Islet of Langerhans (tissue), 1 donor: Measurements from ENCODE around the genes XKR7 and TM9SF4.

- RRBS = no CpG with 5 or more reads among the region's 5 CpGs
Measured at GRCh38 chr20:25324398-25324867, 66.2 kb downstream of the ABHD12 start.

GRCh38 chr20:25380916-25381296 lies 9.7 kb downstream of the ABHD12 start:
- RRBS = 72% methylated on average over 2 of the region's 4 CpGs

DNA sequence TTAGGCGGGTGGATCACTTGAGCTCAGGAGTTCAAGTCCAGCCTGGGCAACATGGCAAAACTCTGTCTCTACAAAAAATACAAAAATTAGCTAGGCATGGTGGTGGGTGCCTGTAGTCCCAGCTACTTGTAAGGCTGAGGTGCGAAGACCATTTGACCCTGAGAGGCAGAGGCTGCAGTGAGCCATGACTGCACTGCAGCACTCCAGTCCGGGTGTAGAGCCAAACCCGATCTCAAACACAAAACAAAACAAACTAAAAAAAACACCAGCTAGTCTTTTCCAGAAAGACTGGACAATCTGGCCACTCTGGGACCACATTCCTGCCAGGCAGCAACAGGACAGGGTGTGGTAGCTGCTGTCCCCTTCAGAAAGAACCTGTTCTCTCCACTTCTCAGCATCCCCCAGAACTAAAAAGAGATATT lies 6.1 kb downstream of the ABHD12 start:
- RRBS = no CpG with 5 or more reads among the region's 4 CpGs

- RRBS = 94% methylated on average over 10 of the region's 44 CpGs
Measured at GRCh38 chr20:25475993-25476865, 68.8 kb downstream of the GINS1 start.

DNA sequence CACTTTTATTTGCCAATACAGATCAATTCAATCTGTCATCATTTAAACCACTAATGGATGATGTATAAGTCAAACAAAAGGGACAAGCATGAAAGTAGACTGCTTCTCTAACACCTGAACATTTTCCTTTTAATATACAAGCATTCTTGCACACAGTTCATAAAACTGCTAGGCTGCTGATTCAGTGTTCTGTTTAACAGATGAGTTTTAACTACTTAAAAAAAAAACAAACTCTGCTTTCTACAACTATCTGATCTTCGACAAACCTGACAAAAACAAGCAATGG lies 2.8 kb downstream of the NINL start:
- RRBS = no CpG with 5 or more reads among the region's 1 CpG

- RRBS = no CpG with 5 or more reads among the region's 40 CpGs
Measured at GRCh38 chr20:25859537-25860229, 163.0 kb upstream of the ZNF337 start.

DNA sequence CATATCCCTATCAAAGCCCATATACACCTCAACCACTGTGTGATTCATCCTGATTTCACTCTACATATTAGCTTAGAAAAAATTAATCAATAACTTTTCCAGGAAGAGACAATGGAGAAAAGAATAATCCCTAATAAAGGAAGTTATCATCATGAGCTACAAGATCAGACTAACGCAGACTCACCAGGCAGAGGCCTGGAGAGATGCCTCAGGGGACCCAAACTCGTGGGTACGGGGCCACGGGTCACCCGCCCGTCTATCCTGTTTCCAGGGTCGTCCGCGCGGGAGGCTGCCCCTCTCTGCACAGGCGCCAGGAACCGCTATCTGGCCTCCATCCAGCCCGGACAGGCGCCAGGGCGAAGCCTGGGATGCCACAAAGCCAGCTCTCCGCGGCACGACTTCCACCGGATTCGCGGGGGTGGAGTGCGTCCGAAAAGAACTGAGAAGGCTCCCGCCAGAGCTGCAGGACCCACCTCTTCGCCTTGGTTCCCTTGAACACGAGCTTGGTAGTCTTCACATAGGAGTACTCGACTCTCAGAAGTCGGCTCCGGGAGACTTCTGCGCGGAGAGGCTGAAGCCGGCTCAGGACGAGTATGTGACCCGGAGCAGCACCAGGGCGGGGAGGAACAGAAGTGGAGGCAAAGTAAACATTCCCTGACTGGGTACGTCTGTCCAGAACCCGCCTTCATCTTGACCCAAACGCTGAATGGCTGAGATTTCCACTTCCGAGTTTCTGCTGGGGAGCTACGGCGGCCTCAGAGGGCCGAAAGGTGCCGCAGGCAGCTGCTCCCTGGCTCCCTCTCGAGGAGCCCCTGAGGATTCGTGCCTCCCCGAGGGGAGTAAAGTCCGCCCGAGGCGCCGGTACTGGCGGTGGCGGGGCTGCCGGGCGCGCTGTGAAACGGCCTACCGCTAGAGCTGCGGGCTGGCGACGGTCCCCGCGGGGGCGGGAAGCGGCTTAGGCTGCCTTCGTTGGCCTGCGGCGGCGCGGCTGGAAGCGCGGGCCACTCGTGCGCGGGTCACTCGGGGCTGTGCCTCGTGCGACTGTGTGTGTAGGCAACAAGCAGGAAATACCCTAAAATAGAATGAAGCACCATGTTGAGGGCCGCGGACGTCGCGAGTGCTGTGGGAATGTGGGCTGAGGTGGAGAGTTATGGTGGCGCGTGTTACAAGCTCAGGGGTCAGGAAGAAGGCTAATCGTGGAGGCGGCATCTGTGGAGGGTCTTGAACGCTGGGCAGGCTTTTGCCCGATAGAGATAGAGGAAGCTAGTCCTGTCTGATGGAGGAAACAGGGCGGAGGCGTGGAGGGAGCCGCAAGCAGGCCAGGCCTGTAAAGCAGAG lies 2654.9 kb upstream of the DEFB115 start:
- RRBS = no CpG with 5 or more reads among the region's 91 CpGs

- RRBS = no CpG with 5 or more reads among the region's 29 CpGs
Measured at GRCh38 chr20:30316120-30316648, 941.3 kb upstream of the DEFB115 start.

DNA sequence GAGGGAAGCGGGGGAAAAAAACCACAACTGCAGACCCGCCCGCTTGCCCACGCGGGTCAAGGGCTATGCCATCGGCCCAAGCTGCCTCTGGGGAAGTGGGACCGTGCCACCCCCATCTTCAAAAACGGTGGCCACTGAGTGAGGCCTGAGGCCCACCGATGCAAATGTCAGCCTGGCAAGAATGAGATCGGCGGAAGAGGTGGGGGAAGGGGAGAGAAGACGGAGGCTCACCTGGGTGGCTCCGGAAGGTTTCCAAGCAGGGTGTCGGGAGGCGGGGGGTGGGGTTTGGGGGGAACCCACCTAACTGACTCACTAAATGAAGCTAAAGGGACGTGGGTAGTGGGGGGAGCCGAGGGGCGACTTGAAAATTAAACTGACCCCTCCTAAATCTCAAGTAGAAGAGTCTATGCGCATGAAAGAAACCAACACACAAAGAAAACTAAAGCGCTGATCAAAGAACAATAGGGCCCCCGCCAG lies 757.4 kb upstream of the DEFB115 start:
- RRBS = no CpG with 5 or more reads among the region's 21 CpGs

DNA sequence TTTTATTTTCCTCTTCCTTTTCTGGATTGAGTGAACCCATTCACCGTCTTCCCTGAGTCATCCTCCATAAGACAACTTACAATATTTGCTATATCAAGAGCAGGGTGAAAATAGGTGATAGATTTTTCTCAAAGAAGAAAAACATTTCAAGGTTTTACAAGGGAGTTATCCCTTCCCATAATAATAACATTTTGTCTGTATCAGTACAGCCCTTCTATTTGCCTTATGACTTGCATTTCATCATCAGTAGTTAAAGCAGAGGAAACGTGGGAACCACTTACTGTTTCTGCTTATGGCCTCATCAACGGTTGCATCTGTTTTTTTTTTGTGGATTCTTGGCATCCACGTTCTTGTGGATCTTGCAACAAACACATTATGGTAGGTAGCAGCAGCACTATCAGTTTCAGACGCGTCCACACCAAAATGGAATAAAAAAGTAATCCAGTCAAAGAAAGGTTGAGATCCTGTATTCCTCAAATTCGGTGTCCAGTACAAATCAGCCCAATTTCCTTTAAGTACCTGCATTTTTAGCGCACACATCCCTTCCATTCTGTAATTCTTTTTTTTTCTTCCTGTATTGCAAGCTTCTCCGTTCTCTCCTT lies 678.3 kb upstream of the DEFB115 start:
- RRBS = no CpG with 5 or more reads among the region's 9 CpGs

GRCh38 chr20:31423780-31424064 lies 16.7 kb upstream of the DEFB123 start:
- RRBS = no CpG with 5 or more reads among the region's 3 CpGs

GRCh38 chr20:31633331-31633728 lies 4.4 kb upstream of the COX4I2 start:
- RRBS = no CpG with 5 or more reads among the region's 11 CpGs

DNA sequence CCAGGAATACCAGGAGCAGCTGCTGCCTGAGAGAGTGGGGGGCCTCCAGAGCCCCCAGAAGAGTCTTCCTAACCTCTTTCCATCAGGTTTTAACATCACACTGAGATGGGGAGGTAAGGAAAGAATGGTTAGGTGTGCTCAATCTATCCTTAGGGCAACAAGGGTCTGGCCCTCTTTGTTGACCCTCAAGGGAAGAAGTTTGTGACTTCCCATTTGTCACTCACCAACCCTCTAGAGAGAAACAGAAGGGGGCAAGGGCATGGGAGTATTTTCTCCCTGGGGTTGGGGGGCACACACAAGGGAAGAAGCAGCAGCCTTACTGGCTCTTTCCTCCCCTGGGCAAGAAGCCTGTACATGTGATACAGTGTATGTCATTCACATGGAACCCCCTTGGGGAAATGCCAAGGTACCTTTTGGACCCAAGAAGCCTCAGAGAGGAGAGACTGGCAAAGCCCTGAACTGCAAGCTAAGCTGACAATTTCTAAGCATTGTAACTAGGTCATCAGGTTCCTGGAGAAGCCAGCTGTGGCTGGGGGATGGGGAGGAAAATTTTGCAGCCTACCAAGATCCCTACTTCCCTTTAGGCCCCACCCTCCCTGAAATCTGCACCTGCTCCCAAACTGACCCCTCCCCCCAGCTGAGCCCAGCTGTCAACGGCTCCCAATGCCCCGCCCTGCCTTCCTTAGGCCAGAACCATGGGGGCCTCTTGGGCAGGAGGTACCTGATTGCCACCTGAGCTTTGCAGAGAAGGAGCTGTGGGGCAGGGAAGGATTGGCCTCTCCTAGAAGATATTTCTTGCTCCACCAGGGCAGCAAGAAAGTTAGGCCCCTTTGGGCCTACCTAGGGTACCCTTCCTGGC lies 14.5 kb downstream of the BCL2L1 start:
- RRBS = no CpG with 5 or more reads among the region's 2 CpGs

- RRBS = 10% methylated on average over 8 of the region's 21 CpGs
Measured at GRCh38 chr20:31721254-31722068, 1.2 kb downstream of the BCL2L1 start.

DNA sequence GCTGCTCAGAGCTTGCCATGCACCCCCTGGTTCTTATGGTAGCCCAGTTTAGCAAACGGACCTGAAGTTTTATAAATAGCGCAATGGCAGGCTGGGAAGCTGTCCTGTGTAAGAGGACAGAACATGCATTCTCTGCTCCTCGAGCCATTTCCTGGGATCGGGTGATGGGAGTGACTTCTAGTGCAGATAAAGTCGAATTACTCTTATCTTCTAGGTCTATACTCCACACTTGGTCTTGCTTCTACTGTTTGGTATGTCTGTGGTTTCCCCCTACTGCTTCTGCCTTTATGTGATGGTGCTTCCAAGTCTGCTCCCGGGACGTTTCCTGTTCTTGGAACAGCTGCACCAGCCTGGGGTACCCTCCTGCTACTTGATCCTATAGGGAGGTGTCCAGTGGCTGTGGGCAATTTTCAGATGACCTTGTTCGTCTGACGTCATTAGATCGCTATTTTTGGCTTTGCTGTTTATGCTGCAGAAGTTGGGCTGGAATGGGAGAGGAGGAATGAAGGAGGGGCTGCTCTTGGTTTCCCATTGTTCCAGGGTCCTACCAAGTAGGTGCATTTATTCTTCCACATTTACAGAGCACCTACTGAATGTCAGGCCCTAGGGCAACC lies 6.9 kb upstream of the MYLK2 start:
- RRBS = no CpG with 5 or more reads among the region's 10 CpGs

DNA sequence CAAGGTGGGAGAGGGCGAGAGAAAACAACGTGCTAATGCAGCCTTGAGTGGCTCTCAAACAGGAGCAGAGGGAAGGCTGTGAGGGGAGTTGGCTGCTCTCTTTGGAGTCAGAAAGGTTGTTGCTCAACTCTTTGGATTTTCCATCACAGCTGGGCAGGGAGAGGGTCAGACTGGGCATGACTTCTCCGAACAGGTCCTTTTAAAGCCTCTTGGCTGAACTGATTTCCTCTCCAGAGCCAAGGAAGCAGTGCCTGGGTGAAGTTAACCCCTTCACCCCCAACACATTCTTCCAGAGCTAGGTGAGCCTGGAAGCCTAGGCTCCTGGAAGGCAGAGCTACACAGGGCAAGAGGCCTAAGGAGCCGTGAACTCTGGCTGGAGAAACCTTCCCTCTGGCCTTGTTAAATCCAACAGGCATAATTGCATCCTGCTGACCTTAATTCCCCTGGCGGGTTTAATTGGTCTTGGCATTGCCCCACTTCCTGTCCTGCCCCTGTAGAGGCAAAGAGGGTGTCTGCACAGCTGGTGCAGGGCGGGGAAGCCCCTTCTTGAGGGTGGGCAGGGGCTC lies 3.7 kb upstream of the MYLK2 start:
- RRBS = no CpG with 5 or more reads among the region's 6 CpGs

- RRBS = 5% methylated on average over 35 of the region's 60 CpGs
Measured at GRCh38 chr20:31861448-31862404, 8.6 kb downstream of the DUSP15 start.

DNA sequence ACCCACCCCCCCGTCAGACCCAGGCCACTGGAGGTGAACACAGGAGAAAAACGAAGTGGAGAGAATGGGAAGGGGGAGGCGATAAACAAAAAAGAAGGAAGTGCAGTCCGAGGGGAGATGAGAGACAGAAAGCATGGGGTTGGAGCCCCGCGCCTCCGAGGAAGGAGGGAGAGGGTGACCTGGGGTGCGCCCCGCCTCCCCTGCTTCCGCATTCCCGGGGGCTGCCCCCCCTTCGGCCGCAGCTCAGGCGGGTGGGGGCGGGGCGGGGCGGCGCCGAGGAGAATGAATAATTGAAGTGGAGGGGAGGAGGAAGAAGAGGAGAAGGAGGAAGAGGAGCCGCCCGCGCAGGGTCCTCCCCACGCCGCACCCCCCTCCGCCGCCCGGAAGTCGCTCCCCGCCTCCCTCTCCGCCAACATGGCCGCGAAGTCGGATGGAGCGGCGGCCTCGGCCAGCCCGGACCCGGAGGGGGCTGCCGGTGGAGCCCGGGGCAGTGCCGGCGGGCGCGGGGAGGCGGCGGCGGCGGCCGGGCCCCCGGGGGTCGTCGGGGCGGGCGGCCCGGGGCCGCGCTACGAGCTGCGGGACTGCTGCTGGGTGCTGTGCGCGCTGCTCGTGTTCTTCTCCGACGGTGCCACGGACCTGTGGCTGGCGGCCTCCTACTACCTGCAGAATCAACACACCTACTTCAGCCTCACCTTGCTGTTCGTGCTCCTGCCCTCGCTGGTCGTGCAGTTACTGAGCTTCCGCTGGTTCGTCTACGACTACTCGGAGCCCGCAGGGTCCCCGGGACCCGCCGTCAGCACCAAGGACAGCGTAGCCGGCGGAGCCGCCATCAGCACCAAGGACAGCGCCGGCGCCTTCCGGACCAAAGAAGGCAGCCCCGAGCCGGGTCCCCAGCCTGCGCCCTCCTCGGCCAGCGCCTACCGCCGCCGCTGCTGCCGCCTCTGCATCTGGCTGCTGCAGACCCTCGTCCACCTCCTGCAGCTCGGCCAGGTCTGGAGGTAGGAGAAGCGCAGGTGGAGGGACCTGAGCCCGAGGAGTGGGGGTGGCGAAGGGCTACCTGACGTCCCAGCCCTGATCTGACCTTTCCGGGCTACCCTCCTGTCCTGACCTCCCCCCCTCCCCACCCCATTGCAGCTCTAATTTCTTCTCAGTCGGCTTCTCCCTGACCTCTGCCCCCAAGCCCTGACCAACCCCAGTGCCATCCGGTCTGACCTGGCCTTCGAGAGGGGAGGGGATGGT lies at the start of gene XKR7:
Gene XKR7, plus strand, starts transcription at position 390 of the 1,239 bp plus-strand sequence.
- RRBS = 7% methylated on average over 12 of the region's 104 CpGs

- RRBS = no CpG with 5 or more reads among the region's 8 CpGs
Measured at GRCh38 chr20:32028921-32029244, 18.6 kb downstream of the CCM2L start.

DNA sequence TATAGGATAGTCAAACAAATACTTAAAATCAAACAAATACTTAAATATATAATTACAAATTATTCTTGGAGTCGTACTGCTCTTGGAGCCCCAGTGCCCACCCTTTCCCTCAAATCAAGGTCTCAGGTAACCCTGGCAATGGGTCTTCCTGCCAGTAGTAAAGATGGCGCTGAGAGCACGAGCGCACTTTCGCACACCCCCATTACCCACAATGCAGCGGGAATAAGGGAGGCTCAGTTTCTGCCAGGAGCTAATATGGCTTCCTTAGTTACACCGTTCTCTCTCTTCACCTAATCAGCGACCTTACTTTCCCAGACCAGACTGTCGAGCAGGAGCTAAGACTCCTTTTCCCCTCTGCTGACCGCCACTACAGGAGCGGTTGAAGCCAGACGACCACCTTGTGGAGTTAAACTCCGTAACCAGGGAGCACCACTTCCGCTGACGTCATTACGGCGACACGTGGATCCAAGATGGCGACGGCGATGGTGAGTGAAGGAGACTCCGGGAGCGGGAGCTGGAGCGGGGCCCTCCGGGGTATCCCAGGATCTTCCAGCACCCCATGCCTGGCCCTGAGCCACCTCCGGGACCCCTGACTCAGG lies at the start of gene TM9SF4:
Gene TM9SF4, plus strand, starts transcription at position 444 of the 599 bp plus-strand sequence.
- RRBS = 11% methylated on average over 2 of the region's 26 CpGs